Aorta (tissue), 1 donor: Measurements from ENCODE around the genes RAMAC, C15orf40 and BNC1.

- PRO-cap = no peak
Observed at GRCh38 chr15:82400455-82400744, 29.2 kb upstream of the GOLGA6L9 start.

DNA sequence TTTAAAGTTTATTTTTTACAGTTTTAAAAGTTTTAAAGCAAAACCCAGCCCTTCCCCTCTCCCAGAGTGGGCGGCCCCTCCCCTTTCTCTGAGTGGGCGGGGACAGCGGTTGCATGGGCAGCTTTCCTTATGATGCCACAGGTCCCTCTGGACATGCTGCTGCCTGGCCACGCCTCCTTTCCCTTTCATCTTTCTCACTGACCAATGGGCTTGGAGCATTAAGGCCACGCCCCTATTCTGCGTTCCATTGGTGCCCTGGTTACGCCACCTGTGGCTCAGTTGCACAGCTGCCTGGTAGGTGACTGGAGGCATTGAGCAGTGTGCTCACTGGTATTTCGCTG is 21.0 kb downstream of the RPS17 start:
- PRO-cap = no peak

DNA sequence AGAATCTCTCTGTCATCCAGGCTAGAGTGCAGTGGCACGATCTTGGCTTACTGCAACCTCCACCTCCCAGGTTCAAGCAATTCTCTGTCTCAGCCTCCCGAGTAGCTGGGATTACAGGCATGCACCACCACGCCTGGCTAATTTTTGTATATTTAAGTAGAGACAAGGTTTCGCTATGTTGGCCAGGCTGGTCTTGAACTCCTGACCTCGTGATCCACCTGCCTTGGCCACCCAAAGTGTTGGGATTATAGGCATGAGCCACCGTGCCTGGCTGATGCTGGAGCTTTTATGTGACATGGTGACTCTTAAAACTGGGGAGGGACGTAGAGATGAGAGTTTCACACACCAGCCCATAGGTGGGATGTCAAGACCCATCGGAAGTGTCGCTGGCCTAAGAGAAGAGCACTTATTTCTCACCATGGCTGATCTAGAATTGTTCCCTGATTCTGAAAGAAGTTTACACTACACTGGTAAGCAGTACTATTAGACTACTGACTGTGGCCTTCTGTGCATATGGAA is 24.7 kb downstream of the WHAMM start:
- PRO-cap = no peak

DNA sequence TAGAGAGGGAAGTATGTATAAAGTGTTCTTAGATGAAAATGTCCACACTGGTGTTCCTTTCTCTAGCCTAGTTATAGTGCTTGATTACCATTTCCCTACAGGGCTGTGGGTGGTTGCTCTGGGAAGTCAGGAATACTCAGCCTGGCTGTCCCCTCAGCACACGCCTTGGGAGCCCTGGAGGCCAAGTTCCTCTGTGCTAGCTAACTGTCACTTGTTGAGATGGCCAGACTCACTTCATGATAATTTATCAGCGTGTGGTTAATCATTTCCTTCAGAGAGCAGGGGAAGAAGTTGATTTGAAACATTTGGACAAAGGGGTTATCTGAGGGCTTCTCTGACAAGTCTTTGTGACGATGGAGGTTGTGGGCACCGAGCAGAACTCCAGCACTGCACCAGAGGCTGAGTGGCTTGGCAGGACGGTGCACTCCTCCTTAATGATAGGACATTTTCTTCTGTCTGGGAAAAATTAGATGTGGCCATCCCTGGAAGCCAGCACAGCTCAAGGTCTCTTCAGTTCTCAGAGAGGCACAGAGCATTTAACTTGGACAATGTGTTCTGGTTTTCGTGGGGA is 61.9 kb downstream of the WHAMM start:
- PRO-cap = no peak

DNA sequence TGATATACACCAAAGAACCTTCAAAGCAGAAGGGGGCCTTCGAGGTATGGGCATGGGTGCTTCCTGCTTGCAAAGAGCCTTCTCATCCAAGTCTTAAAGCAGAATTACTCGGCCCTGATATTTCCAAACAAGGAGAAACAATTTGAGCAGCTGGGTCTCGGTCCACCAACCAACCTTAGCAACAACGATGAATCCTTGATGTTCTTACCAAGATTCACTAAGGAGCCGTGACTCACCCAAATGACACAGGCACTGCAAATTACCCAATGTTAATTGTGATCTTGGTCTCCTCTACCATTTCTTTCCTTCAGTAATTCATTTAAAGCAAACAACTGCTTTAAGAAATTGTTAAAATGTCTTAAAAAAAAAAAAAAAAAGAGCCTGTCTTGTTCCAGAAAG is 7.7 kb downstream of the HOMER2 start:
- PRO-cap = no peak

DNA sequence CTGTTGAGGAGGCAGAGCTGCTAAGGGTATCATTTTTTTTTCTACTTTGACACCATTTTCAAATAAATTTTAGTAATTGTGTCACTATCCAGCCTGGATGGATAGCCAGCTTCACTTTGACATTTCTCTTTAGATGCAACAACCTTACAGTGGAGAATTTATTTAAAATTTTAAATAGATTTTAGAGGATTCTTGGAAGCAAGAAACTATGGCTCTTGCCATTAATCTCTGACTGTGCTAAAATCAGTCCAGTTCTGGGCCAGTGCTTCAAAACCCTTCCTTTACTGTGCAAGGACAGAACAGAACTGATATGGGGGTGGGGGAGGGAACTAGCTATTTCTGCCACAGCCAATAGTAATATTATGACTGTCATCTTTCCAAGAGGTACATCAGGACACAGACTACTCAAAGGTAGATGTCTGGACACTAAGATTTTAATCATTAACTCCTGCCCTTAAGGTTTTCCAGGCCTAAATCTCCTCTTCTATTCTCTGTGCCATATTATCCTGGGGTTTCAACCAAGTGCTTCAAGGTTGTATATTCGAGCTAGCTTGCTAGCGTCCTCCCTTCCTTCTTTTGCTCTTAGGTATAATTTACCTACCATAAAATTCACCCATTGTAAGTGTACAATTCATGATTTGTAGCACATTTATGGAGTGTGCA is 14.4 kb upstream of the RAMAC start:
- PRO-cap = no peak

- PRO-cap = bidirectional peak, plus-strand start at chr15:82986214, minus-strand start at chr15:82986153
Observed at GRCh38 chr15:82985793-82986818, at the start of gene RAMAC. Gene RAMAC, plus strand, starts transcription at chr15:82986210.

GRCh38 chr15:83011476-83012584 is at the start of gene C15orf40:
Gene C15orf40, minus strand, starts transcription at chr15:83011639.
- PRO-cap = bidirectional peak, plus-strand start at chr15:83011765, minus-strand start at chr15:83011626

GRCh38 chr15:83020296-83021012 is 9.0 kb upstream of the C15orf40 start:
- PRO-cap = no peak

DNA sequence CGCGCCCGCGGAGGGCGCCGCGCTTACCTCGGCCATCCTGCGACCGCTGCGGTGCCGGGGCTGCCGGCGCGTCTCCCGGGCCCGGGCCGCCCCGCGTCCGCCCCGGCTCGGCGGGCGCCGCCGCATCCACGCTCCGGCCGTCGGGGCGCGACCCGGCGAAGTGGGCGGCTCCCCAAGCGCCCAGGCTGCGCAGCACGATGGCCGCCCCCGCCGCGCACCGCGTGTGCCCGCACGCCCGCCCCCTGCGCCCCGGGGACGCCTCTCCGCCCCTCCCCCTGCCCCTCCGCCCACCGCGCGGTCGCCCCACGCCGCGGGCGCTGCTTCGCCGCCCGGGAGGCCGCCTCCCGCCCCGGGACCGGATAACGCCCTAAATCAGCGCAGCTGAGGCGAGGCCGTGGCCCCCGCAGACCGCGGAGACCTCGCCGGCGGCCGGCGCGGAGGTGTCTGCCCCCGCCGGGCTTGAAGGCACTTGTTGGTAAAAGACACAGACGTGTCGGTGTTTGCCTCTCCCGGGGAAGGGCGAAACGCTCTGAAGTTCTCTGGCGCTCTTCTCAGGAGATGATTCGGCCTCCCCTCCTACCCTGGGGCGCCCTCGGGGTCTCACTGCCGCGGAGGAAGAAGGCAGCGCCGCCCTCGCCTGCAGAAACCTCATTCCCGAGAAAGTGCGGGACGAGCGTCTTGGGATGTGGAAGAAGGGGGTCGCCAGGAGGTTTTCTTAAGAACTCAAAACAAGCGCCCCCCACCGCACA is at the start of gene BNC1:
BNC1 (minus strand) TSS at position 162 of the 749 bp plus-strand sequence.
- PRO-cap = no peak

- PRO-cap = no peak
Observed at GRCh38 chr15:83352752-83353299, 68.4 kb upstream of the BNC1 start.

DNA sequence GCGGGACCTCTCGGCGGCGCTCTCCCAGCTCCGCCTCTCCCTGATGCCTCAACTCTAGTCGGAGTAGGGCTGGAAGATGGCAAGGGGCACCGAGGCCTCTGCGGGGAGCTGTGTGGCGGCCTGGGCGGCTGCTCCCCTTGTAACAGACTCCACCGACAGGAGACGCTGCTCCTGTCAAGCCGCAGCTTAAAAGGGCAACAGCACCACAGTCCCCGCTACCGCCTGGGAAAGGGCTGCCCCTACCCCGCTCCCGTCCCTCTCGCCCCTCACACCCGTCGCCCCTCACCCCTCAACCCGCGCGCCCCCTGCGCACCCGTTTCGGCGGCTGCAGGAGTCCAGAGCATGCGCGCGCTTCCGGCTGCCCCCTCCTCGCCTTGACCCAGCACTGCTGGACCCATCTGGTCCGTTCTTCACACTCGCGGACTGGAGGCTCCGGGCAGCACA is 178.9 kb upstream of the ZSCAN2 start:
- PRO-cap = no peak

DNA sequence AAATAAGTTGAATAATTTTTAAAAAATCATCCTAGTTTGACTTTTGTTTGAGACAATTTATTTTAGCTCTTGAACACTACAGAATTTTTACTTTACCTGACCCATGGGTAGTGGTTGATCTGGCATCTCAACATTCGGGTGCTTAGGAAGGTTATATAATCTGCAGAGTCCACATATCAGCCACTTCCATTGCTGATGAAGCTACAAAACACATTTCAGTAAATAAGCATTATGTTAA is 46.0 kb upstream of the ZSCAN2 start:
- PRO-cap = no peak

- PRO-cap = no peak
Observed at GRCh38 chr15:84634386-84634685, 19.7 kb downstream of the WDR73 start.

DNA sequence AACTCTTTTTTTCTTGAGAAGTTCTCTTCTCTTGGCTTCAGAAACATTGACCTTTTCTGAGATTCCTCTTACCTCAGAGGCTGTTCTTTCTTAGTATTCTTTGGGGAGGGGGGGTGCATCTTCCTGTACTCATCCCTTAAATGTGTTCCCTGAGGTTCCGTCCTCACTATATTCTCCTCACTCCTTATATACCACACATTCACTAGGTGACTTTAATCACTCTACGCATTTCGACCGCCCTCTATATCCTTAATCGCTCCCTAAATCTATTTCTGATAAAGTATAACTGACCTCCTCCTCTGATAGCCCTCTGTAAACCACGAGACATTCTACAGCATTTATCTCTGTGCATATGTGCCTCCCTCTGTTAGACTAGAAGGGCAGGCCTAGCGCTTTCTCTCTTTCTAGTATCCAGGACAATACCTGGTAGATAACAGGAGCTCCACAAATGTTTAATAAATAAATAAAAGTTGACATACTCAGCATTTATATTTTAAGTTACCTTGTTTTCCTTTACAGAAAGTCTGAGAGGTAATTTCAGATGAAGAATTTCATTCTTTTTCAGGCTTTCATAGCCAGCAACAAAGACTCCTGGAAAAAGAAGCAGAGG is 1.8 kb downstream of the WDR73 start:
- PRO-cap = no peak

GRCh38 chr15:84747171-84747939 is 1.0 kb upstream of the ZNF592 start:
- PRO-cap = no peak

GRCh38 chr15:84770471-84770777 is 22.0 kb downstream of the ZNF592 start:
- PRO-cap = no peak

DNA sequence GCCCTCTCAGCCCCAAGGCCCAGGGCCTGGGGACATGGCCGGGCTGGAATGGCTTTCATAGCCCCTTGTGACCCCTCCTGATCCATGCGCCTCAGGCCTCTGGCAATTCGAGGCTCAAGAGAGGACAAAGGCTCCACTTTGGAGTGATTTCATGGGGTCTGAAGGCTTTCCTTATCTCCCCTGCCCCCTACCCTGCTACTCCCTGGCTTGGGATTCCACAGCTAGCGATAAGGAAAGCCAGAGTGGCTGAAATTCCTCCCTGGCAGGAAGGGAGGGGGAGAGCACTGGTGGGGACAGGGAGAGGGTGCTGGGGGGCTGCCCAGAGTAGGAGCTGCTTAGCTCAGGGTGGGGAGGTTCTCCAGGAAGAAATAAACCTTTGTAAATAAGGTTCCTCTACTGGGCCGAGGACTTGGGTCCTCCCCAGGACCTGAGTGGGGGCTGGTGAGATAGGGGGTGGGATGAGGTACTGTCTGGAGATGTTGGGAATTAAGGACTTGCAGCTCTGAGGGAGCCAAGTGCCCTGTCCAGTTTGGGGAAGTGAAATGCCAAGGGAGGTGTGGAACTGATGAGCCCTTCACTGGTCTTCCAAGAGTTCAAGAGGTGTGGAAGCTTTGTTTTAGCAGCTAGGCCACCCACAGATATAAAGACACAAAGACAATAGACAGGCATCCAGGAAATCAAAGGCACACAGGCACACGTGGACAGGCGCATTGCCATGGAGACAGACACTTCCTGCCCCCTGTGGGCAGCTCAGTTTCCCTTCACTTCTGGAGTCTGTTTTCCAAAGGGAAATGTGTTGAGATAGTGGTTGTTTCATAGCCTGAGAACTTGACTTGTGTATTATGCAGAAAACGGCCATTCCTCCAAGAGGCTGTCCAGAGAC is 789 bp downstream of the ALPK3 start:
- PRO-cap = no peak

DNA sequence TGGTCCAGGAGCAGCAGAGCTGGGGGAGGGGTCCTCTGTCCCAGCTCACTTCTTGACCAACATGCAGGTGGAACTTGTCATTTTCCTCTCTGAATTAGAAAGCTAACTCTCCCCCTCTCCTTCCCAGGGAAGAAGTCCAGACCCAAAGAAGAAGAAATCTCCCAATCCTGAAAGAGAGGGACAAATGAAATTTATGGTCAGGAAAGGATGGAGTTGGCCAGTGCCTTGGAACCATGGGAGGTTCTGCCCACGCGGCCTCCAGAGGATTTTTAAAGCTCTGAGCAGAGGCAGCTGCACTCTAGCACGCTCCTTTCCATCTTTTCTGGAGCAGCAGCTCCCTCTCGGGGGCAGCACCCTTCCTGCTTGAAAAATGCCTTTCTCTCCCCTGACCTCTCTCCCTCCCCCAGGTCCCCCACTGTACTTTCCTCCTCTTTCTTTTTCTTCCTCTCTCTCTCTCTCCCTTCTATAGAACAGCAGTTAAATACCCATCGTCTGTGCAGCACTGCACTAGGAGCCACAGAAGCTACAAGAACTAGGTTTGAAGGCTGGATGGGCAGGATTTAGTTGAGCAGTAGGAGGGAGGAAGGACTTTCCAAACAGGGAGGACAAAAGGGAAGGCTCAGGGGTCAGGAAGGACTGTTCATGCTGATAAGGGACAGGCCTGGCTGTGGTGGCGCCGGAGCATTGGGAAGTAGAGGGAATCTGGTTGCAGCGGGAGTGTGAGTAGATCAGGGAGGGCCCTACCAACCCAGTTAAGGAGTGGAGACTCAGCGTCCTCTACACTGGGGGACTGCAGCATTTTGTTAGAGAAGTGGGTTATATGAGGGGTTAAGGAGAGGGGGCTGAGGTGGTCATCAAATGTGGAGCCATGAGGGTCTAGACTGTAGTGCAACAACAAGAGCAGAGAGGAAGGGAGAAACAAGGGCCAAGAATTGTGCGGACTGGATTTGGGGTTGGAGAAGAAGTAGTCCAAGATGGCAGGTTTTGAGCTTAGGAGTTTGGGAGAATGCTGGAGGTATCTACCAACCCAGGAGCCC is 4.5 kb downstream of the ALPK3 start:
- PRO-cap = no peak

GRCh38 chr15:84833267-84833923 is 16.2 kb downstream of the ALPK3 start:
- PRO-cap = no peak